Hepatocyte (in vitro differentiated cells and primary cell): ENCODE data around the genes TRIM49D1 and HEPHL1.

GRCh38 chr11:86503030-86504229 lies 128.7 kb downstream of the CCDC81 start:
- RAMPAGE, long total RNA: no peak
- RRBS: no CpG with 5 or more reads among the region's 12 CpGs

DNA sequence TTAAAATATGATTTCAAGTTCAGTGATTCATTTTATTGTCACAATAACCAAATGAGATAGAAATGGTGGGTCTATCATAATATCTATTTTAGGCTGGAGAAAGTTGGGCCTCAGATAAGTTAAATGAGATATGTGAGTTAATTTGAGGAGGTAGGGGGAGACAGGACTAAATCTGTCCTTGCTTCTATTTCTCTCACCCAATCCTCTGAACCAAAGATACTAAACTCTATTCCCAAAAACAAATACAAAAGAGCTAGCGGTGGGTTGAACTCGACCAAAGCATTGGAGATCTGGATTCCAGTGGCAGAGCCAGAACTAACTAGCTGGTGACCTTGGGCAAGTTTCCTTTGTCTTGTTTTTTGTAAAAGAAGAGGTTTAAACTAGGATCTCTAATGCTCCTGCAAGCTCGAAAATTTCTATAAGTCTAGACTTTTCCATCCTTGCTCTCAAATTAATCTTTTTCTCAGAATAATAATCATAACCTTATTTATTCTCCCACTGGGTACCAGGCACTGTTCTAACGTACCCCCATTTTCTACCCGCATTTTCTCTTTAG lies 129.5 kb upstream of the PRSS23 start:
- RAMPAGE, long total RNA: no peak
- RRBS: no CpG with 5 or more reads among the region's 5 CpGs

- RAMPAGE, long total RNA: no peak
- RRBS: no CpG with 5 or more reads among the region's 6 CpGs
Observed at GRCh38 chr11:86949238-86950267, 5.6 kb downstream of the FZD4 start.

- RAMPAGE, long total RNA: no peak
- RRBS: no CpG with 5 or more reads among the region's 2 CpGs
Observed at GRCh38 chr11:87038532-87039026, 845 bp downstream of the TMEM135 start.

DNA sequence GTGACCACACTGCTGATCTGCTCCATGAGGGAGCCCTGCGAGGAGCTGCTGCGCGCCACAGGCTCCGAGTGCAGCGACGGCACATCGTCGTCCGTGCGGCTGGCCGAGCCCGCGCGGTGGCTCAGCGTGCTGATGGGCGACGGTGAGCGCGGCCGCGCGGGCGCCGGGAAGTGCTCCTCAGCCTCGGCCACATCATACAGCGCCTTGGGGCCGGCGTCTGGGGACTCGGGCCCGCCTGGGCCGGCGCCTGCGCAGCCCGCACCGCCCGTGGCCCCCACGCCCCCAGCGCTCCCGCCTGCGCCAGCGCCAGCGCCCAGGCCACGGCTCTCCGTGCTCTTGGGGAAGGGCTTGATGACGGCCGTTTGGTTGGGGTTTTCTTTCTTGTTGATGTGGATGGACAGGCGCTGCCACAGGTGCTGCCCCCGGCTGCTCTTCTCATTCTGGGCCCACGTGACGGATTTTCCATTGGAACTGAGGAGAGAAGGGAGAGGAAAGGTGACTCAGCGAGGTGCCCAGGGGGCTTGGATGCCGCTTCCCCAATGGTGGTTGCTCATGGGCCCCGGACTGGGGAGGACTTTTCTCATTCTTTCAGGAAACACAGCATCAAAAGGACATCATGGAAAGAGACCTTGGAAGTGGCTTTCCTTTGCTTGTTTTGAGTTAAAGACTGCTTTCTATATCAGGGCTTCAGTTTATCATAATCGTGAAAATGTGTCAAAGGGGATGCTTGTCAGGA lies 171.7 kb upstream of the CTSC start:
- RAMPAGE, long total RNA: no peak
- RRBS: 2% methylated on average over 4 of the region's 54 CpGs

- RAMPAGE, long total RNA: no peak
Observed at GRCh38 chr11:89660239-89660570, 49.9 kb upstream of the TRIM77 start.

- RAMPAGE, long total RNA: no peak
- RRBS: no CpG with 5 or more reads among the region's 2 CpGs
Observed at GRCh38 chr11:89922189-89922420, at the start of gene TRIM49D1. TRIM49D1 (minus strand) TSS chr11:89922245.

DNA sequence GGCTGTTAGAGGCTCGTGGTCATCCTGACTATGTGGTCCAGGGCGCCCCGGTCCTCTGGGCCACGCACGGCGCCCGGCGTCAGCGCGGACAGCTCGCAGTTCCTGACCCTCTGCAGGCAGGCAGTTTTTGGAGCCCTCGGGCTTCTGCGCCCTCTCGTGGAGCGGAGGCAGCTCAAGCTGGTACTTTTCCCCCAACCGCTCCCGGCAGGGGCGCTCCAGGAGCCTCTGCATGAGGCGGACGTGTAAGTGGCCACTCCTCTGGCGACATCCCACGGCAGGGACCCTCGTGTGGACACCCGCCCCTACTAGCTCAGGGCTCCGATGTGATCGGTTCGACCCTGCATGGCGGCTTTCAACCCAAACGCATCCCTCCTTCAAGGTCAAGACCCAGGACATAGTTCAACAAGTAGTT lies 21.5 kb downstream of the TRIM49C start:
- RAMPAGE, long total RNA: no peak
- RRBS: no CpG with 5 or more reads among the region's 29 CpGs

DNA sequence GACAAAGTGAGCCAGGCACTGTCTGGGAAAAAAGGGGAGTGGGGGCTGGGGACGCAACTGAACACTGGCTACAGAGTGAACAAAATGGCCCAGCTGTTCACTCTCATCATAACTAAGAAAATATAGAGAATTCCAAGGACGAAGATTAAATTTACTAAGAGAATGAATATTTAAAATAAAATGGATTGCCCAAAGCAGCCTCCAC lies 434.1 kb upstream of the FAT3 start:
- RAMPAGE, long total RNA: no peak
- RRBS: no CpG with 5 or more reads among the region's 2 CpGs

- RAMPAGE, long total RNA: no peak
- RRBS: no CpG with 5 or more reads among the region's 2 CpGs
Observed at GRCh38 chr11:91849645-91849890, 375.1 kb upstream of the FAT3 start.

DNA sequence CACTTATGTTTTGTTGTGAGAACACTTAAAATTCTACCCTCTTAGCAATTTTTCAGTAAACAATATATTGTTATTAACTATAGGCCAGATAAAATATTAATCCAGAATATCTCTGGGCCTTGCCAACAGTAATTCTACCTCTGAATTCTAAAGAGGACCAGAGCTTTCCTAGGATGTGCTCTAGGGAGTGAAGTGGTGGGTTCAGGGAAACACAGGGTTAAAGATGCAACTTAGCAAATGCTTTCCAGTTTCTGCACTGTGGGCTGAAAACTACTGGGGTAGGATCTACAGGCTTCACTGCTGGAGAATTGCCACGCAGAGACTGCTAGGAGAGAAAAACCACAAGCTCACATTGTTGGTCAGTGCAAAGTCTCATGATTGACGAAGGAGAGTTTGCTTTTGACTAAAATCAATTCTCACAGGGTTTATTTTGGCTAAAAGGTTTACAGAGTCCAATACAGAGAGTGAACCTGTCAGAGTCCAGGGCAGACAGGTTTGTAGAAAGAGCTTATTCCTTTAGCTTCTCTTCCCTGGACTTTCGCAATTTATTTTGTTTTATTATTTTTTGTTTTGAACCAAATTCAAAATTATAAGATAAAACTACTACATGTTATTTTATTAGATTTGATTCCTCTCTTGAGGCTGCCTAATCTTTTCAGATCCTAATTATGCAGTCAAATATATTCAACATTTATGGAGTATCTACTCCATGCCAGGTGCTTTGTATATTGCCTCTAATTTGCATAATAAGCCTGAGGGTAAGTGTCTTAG lies 64.6 kb downstream of the MTNR1B start:
- RAMPAGE, long total RNA: no peak
- RRBS: no CpG with 5 or more reads among the region's 3 CpGs

GRCh38 chr11:93329908-93330241 lies 667 bp upstream of the DEUP1 start:
- RAMPAGE, long total RNA: no peak
- RRBS: no CpG with 5 or more reads among the region's 11 CpGs

DNA sequence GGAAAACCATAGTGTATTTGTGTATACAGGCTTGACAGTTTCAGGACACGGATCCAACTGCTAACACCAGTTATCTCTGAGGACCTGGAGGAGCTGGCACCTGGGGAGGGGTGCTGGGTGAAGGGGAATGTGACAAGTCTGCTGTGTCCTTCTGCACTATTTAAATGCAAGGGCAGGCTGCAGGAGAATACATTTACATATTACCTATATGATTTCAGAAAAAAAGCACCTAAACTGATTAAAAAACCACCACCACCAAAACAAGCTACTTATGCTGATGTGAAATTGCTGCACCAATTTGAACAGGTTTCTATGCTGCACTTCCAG lies 6.7 kb downstream of the SMCO4 start:
- RAMPAGE, long total RNA: no peak
- RRBS: no CpG with 5 or more reads among the region's 1 CpG

DNA sequence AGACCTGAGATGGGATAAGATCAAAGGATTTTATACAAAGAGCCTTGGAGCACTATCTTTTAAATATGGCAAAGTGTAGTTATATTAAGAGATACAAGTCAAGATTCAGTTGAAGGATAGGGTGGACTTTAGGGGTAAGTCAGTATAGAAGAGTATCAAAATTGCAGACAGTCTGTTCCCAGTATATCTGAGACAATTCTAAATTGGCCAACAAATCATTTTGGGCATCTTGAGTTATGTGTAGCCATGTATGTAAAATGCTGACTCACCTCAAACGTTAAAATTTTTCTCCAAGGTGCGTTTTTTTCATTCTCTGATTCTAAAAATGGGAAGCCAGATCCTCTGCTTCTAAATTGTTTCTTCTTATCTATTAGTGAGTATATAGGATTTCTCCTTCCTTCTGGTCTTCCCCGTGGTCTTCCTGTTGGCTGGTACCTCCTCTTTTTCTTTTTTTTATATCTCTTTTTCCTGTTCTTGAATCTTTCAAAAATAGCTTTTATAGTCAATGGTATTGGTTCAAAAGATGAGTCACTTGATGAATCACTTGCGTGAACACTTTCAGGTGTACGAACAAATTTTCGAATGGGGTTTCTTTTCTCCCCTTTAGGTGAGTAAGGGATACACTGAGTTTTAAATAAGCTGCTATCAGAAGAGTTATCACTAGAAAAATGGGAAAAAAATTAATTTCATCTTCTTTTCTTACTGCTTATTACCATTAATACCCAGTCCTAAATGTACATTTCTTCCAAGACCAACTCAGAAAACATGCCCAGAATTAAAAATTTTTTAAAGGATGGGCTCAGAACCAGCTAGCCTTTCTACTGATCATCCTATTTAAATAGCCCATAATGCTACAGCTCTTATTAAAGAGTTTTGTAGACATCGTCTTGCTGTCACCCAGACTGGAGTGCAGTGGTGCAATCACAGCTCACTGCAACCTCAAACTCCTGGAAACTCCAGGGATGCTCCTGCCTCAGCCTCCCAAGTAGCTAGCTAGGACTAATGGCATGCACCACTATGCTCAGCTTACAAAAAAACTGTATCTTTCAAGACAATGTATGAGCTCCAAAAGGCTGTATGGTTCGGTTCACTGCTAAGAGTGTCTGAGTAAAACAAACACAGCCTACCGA lies 3.1 kb downstream of the TAF1D start:
- RAMPAGE, long total RNA: no peak
- RRBS: no CpG with 5 or more reads among the region's 9 CpGs

GRCh38 chr11:93741762-93742488 lies 453 bp downstream of the C11orf54 start:
- RAMPAGE, long total RNA: no peak
- RRBS: 2% methylated on average over 5 of the region's 26 CpGs

GRCh38 chr11:93792837-93793036 lies 8.7 kb downstream of the MED17 start:
- RAMPAGE, long total RNA: no peak

GRCh38 chr11:94021223-94021666 lies at the start of gene HEPHL1:
HEPHL1 (plus strand) TSS chr11:94021354.
- RAMPAGE, long total RNA: no peak
- RRBS: no CpG with 5 or more reads among the region's 4 CpGs

DNA sequence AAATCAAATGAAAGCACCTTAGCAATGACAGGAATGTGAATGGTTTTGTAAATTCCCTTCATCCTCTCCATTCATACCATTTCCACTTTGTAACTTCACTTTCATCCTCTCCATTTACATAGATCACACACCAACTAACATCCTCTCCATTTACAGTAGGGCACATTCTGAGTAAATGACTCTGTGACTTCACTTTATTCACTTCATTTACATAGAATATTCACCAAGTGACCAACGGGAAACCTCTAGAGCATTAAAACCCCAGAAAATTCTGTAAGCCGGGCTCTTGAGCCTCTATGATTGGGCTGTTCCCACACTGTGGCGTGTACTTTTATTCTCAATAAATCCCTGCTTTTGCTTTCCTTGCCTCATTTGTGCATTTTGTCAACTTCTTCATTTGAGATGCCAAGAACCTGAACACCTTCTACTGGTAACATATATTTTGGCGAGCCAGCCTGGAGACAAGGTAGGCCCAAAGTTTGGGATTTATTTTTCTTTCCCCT lies 83.0 kb downstream of the PIWIL4 start:
- RAMPAGE, long total RNA: no peak
- RRBS: no CpG with 5 or more reads among the region's 4 CpGs

- RAMPAGE, long total RNA: no peak
- RRBS: no CpG with 5 or more reads among the region's 3 CpGs
Observed at GRCh38 chr11:94801888-94802341, 33.8 kb downstream of the AMOTL1 start.

- RAMPAGE, long total RNA: no peak
- RRBS: no CpG with 5 or more reads among the region's 3 CpGs
Observed at GRCh38 chr11:95082306-95082972, 7.2 kb upstream of the ENDOD1 start.